Gallbladder (tissue), 1 donor: ENCODE measurements around a stretch of chr2.

GRCh38 chr2:196154047-196154432 lies 17.3 kb downstream of the STK17B start:
- PRO-cap: no peak

- PRO-cap: no peak
Measured at GRCh38 chr2:196971443-196971928, 45.0 kb upstream of the PGAP1 start.

- PRO-cap: no peak
Measured at GRCh38 chr2:196987606-196988516, 61.4 kb upstream of the PGAP1 start.

DNA sequence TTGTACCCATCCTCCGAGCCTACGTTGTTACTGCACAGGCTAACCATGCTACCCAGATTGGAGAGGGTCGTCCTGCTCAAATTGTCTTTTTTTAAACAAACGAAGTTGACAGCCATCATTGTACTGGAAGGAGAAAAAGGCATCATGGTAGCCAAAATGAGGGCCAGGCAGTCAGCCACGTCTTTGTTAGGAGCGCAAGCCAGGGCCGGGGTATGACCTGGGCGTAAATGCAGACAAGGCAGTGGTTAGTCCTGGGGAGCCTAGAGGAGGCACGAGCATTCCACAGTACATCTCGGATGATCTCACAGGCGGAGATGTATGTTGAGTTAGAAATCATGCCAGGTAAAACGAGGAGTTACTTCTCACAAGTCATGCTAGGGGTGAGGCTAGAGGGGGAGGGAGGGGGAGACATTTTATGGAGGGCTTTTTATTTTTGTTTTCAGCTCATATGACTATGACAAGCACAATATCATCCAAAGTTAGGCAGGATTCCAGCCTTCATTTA lies 64.3 kb upstream of the PGAP1 start:
- PRO-cap: no peak

GRCh38 chr2:197130355-197130704 lies 180.2 kb downstream of the ANKRD44 start:
- PRO-cap: no peak

- PRO-cap: no peak
Measured at GRCh38 chr2:197450295-197450765, 3.0 kb upstream of the COQ10B start.

- PRO-cap: no peak
Measured at GRCh38 chr2:197569084-197569448, 53.2 kb downstream of the MOB4 start.

- PRO-cap: no peak
Measured at GRCh38 chr2:197581887-197582310, 66.0 kb downstream of the MOB4 start.

- PRO-cap: no peak
Measured at GRCh38 chr2:197599351-197599658, 76.1 kb downstream of the RFTN2 start.

- PRO-cap: no peak
Measured at GRCh38 chr2:197615143-197615564, 60.2 kb downstream of the RFTN2 start.

GRCh38 chr2:197708258-197709014 lies 3.3 kb downstream of the MARS2 start:
- PRO-cap: no peak

DNA sequence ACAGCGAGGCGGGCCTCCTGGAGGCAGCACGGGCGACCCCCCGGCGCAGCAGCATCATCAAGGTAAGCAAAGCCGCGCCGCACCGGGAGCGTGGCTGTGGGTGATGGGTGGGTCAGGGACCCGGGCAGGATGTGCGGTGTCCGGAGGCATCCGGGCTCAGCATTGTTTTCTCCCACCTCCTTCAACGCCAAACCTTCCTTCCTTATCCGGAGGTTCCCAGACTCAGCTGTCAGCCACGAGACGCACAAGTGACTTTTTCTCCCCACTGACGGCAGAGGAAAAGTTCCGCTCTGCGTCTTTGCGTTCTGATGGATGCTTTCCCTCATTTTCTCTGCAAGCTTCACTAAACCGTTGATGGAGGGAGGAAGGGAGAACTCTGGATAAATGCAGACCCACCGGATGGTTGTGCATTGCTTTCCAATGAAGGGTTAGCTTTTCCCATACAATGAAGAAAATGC lies 914 bp downstream of the PLCL1 start:
- PRO-cap: no peak

DNA sequence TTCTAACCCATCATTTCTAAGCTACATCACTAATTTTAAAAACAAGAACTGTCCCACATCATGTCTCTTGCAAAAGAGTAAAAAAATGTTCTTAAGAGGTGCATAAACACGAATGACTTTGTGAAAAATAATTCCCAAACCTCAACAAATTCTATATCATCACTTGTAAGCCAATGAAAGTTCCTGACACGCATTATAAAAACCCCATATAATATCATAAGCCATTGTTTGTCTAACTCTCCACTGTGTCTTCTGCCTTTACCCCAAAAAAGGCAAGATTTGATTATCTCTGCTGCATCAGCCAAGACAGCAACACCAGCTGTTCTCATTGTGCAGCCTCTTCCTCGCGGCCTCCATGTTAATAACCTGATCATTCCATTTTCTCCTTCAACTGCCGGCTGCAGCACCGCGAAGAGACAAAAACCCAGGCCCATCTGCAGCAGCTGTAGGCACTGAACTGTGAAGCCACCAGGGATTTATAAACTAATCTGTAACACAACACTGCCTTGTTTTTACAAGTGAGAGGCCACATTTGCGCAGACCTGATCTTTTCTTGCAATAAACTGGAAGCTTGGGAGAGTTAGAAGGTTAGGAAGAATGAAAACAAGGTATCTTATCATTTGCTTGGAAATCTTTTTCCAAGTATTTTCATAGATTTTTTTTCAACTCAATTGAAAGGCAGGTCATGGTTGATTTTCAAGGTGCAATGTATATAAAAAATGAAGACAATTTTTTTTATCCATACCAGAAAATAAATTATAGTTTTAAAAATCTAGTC lies 147.8 kb downstream of the SATB2 start:
- PRO-cap: no peak

- PRO-cap: no peak
Measured at GRCh38 chr2:199347613-199347851, 110.2 kb downstream of the SATB2 start.

DNA sequence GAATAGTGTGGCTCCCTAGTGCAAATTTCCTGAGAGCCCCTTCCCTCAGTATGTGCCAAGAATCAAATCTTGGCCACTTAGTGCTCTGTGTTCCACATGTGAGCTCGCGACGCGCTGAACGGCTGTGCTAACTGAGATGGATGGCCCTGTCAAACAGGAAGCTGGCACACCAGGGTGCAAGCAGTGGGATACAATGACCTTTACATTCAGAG lies 26.2 kb downstream of the SATB2 start:
- PRO-cap: no peak

DNA sequence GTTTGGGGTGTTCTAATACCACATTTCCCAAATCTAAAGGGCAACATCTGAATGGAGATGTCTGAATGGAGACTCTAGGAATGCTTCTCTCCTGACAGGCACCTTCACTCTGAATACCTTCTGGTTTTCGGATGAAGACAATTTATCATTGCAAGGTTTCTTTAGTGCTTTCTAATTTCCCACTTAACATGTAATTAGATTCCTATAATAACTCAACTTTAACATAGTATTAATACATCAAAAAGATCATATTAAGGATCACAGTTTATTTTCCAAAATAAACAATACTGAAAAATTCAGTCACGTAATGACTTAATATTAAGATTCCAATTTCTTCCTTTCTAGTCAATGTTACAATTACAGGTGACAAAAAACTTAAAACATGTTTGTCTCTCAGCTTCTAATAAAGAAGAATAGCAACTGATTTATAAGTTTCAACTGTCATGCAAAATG lies 11.9 kb downstream of the SATB2 start:
- PRO-cap: no peak

DNA sequence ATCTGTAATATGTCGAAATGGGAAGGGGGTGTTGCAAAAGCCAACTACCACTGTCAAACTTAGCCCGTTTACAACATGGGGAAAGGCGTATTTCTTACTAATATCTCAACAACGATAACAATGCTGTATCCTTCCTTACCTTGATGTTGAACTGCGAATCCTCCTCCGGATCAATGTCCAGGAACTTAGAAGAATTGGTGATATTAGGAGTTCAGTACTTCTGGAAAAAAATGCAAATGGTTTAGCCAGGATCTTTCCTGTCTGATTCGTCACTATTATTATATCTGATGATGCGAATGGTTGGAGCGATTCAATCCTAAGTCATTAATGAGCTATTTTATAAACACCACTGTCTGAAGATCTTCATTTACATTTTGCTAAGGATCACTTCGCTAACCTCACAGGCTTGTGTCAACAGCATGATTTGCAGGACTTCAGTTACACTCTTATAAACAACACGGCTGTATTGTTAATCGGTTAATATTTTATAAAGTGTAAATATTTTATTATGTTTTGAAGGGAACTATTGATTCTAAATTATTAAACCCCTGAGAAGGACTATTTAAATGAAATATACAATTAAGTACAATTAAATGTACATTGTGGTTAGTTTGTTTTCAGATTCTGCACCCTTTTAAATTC lies 2.7 kb upstream of the SATB2 start:
- PRO-cap: no peak

DNA sequence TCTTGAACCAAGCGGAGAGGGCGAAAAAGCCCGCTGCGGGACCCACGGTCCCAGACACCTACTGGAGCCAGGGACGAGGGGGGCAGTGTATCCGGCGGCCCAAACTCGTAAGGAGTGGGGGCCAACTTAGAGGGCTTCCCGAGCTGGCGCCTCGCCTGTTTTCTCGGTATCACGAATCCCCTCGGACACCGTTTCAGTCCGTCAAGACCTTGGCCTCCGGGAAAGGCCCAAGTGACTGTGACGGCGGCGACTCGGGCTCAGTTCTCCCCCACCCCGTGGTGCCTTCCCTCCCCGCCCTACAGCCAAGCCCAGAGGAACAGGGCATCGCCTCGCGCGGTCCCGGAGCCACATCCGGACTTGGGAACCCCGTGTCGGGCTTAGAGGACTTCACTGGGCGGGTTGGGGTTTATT lies 6.2 kb upstream of the SATB2 start:
- PRO-cap: no peak

DNA sequence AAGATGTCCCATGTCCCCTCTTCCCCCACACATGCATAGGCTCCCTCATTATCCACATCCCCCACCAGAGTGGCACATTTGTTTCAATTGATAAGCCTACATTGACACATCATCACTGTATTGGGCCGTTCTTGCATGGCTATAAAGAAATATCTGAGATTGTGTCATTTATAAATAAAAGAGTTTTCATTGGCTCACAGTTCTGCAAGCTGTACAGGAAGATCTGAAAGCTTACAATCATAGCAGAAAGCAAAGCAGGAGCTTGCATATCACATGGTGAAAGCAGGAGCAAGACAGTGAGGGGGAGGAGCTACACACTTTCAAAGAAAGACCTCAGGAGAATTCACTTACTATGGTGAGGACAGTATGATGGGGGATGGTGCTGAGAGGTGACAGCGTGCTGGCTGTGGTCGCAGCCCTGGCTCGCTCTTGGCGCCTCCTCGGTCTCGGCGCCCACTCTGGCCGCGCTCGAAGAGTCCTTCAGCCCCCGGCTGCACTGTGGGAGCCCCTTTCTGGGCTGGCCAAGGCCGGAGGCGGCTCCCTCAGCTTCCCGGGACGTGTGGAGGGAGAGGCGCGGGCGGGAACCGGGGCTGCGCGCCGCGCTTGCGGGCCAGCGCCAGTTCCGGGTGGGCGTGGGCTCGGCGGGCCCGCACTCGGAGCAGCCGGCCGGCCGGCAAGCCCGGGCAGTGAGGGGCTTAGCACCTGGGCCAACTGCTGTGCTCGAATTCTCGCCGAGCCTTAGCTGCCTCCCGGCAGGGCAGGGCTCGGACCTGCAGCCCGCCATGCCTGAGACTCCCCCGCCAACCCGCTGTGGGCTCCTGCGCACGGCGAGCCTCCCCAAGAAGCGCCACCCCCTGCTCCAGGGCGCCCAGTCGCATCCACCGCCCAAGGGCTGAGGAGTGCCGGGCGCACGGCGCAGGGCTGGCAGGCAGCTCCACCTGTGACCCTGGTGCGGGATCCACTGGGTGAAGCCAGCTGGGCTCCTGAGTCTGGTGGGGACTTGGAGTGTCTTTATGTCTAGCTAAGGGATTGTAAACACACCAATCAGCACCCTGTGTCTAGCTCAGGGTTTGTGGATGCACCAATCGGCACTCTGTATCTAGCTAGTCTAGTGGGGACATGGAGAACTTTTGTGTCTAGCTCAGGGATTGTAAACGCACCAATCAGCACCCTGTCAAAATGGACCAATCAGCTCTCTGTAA lies 131.9 kb upstream of the SPATS2L start:
- PRO-cap: no peak

DNA sequence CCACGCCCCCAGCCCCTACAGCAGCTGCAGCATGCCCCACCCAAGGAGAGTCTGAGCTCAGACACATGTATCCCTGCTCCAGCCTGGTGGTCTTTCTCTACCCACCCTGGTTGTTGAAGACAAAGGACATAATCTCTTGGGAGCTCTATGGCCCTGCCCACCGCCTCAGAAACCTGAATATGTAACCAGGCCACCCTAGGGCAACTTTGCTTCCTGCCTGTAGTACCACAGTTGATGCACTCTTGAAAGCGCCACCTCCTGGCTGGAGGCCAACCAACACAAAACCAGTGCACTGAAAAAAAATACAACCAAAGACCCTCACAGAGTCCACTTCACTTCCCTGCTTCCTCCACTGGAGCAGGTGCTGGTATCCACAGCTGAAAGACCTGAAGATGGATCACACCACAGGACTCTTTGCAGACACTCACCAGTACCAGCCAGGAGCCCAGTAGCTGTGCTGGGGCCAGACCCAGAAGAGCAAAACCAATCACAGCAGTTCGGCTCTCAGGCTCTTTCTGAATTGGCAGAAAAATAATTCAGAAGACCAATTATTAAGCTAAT lies 106.5 kb upstream of the SPATS2L start:
- PRO-cap: no peak